Measurements from ENCODE around the genes SMIM11 and CLIC6.

DNA sequence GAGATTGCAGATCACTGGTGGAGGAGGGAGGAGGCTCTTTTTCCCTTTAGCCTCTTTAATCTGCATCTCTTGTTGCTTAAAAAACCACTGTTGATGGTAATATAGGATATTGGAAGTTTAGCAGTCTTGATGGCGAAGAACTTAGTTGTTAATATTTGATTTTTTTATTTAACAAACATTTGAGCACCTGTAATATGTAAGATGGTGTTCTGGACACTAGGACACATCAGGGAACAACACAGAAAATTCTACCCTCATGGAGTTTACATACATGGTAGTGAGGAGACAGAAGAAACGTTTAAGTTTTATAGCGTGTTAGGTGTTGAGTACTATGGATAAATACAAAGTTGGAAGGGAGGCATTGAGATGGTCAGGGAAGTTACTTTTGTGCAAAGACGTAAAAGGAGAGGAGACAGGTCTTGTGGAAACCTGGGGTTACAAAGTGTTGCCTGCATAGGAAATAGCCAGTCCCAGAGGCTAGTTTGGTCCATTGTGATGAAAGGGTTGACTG lies 13.9 kb downstream of the MRPS6 start:
- PRO-cap, 2 experiments: no peak in any of the 2 experiments

DNA sequence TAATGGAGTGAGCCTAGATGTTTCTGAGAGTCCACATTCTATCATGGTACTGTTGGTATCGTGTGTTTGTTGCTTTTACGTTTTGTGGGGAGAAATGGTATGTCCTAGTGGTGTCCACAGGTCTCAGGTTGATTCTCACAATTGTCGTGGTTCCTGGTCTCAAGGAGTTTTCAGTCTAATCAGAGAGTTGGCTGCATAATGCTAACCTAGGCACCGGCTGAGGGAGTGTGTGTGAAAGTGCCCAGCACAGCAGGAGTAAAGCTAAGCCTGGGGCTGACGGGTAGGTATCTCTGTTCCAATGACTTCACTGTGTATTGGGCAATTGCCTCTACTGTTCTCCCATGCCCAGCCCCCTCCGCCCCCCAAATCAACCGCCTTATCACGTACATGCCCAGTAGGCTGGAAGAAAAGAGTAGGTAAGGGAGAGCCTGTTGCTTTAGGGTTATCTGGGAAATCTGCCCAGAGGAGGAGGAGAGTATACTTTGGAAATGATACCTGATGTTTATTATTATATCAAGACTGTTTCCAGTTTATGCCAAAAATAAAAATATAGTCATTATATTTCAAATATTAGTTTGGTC lies 54.7 kb downstream of the MRPS6 start:
- PRO-cap, 2 experiments: no peak in any of the 2 experiments

- PRO-cap, 2 experiments: no peak in any of the 2 experiments
Measured at GRCh38 chr21:34375235-34375575, at the start of gene SMIM11. SMIM11 (plus strand) TSS chr21:34375507.

DNA sequence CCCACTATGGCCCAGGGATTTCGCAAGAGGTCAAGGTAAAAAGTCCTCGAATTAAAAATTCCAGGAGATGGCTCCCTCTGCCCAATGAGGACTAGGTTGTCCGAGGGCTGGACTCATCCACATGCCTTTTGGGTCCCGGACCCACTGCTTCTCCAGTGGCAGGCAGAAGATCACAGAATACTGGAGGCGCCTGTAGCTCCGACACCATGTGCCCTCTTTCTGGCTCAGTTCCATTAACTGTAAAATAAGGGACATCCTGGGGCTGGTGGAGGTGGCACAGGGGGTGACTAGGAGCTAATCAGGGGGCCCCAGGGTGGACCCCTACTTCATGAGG lies 42.8 kb downstream of the RCAN1 start:
- PRO-cap, 2 experiments: no peak in any of the 2 experiments

DNA sequence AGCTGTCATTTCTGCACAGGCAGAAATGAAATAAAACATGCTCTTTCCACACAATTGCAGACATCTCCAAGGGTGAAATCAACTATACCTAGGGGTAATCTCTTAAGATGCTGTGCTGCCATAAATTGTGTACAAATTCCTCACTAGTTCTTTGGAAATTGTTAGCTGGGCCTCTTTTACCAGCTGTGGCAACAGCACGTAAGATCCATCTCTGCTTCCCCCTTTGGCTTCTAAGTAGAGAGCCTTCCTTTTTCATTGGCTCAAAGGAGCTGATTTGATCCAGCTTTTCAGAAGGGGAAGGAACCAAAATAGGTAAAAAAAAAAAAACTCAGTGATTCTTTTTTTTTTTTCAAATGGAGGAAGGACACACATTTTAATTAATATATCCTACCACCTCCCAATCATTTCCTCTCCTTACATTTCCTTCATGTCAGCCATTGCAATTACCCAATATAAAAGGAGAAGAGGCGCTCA lies 4.0 kb upstream of the RCAN1 start:
- PRO-cap, 2 experiments: no peak in any of the 2 experiments

- PRO-cap, 2 experiments: peak in 2 of 2 experiments; most common plus-strand start chr21:34668994 (in 1)
Measured at GRCh38 chr21:34668511-34669220, at the start of gene CLIC6. CLIC6 (plus strand) TSS chr21:34668994.

- PRO-cap, 2 experiments: no peak in any of the 2 experiments
Measured at GRCh38 chr21:34743616-34744250, 74.9 kb downstream of the CLIC6 start.

- PRO-cap, 2 experiments: peak in 1 of 2 experiments; most common plus-strand start chr21:34818707 (in 1)
Measured at GRCh38 chr21:34818198-34819068, 149.6 kb downstream of the CLIC6 start.

- PRO-cap, 2 experiments: no peak in any of the 2 experiments
Measured at GRCh38 chr21:34838908-34839740, 170.3 kb downstream of the CLIC6 start.

DNA sequence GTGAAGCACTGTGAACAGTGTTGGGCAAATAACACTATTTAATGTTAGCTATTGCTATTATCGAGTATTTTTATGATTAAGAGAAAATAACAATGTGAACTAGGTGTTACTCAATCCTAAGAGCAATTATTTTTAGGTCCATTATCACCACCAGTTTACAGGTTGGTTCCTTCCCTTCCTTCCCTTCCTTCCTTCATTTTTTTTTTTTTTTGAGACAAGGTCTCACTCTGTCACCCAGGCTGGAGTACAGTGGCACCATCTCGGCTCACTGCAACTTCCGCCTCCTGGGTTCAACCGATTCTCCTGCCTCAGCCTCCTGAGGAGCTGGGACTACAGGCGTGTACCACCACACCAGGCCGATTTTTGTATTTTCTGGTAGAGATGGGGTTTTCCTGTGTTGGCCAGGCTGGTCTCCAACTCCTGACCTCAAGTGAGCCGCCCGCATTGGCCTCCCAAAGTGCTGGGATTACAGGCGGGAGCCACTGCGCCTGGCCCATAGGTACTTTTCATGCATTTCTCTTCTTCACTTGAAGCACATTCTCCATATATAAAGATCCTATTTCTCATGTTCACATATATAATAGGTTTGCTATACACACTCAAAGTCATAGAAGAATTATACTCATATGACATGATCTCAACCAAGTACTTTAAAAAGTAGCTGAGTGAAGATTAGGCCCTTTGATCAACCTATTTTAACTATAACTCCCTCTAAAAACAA lies 185.0 kb downstream of the CLIC6 start:
- PRO-cap, 2 experiments: no peak in any of the 2 experiments

GRCh38 chr21:34870906-34871820 lies 177.9 kb downstream of the RUNX1 start:
- PRO-cap, 2 experiments: no peak in any of the 2 experiments

DNA sequence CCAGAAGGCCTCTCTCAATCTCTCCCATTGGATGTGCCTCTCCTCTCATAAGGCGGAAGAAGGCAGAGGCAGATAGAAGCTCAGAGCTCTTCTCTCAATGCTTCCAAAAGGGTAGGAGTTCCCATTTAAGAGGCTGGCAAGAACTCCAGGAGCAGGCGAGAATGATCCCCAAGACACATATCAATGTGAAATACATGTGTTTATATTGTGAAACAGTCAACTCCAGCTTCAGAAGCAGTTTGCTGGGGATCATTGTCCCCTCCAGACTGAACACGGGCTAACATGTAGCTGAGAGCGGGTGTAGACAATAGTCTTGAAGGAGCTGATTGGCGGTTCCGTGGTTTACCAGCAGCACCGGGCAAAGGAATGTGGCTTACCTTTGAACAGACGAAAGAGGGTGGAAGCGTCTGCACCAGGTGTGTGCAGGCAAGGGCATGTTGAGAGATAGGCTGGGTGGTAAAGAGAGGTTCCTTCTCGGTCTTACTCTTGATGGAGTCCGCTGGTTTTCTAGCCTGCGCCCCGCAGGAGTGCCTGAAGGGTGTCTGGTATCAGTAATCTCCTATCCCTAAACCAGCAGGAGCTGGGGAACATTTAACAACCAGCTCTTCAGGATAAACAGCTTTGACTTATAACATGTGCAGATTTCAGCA lies 27.1 kb downstream of the RUNX1 start:
- PRO-cap, 2 experiments: no peak in any of the 2 experiments

DNA sequence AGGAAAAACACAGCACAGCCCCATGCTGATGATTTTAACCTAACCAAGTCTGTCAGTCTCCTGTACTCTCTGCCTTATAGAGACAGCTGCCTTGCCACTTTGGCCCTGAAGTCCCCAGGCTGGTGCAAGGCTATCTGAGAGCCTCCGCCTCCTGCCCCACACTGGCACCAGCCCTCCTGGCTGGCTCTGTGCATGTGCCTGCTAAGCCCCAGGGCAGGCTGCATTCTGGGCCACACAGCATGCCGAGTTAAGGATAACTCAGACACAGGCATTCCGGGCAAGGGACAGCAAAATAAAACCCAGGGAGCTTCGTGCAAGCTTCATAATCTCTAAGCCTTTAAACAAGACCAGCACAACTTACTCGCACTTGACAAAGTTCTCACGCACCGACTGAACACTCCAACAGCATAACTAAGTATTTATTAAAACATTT lies 871 bp downstream of the RUNX1 start:
- PRO-cap, 2 experiments: no peak in any of the 2 experiments

DNA sequence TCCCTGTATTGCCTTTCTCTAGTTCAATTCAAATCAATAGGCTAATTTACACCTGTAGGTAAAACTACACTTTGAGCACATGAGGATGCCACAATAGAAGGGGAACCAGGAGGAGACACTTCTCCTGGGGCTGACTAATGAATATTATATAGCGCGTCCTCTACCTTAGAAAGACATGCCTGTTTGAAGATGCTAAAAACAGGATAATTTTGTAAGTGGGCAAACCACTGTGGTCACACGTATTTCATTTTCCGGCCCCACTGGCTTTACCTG lies 963 bp upstream of the RUNX1 start:
- PRO-cap, 2 experiments: no peak in any of the 2 experiments

DNA sequence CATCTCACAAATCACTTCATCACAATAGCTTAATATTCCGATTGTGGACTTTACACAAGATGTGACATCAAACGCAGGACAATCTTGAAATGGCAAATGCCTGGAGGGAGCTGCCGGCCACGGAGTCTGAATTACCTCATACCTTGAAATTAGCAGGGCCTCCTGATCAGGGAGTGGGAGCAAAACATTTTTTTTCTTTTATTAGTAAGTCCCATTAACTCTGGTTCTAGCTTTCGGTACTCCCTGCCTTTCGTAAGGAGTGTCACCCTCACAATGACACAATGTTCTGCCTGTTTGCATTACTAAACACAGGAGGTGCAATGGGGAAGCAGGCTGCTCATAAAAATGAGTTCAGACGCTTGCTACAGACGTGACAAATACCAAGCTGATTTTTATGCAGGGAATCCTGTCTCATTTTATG lies 204.9 kb upstream of the RUNX1 start:
- PRO-cap, 2 experiments: no peak in any of the 2 experiments

GRCh38 chr21:35814946-35815360 lies 245.4 kb downstream of the SETD4 start:
- PRO-cap, 2 experiments: no peak in any of the 2 experiments

DNA sequence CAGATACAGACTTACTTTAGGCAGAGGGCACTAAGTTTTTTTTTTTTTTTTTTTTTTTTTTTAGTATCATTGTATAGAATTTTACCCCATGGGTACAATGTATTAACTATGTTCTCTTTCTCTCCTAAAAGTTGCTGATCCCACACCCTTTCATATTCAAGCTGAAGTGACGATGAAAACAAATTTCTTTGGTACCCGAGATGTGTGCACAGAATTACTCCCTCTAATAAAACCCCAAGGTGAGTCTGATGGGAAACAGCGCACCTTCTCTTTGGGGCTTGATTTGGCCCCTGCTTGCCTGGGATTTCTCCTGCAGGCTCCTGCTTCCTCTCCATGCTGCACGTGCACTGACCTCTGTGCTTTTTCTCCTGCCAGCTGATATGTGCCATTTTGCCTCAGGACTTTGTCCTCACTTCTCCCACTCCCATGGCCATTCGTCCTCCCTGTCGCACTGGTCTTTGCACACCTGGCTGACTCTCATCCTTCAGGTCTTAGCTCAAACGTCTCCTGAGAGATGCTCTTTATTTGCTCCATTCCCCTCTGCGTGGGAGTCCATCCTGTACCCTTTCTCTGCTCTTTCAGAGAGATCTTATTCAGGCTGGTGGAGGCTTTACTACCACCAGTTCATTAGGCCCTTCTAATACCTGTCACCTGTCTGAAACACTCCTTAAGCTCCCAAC lies 1.1 kb downstream of the CBR1 start:
- PRO-cap, 2 experiments: no peak in any of the 2 experiments

DNA sequence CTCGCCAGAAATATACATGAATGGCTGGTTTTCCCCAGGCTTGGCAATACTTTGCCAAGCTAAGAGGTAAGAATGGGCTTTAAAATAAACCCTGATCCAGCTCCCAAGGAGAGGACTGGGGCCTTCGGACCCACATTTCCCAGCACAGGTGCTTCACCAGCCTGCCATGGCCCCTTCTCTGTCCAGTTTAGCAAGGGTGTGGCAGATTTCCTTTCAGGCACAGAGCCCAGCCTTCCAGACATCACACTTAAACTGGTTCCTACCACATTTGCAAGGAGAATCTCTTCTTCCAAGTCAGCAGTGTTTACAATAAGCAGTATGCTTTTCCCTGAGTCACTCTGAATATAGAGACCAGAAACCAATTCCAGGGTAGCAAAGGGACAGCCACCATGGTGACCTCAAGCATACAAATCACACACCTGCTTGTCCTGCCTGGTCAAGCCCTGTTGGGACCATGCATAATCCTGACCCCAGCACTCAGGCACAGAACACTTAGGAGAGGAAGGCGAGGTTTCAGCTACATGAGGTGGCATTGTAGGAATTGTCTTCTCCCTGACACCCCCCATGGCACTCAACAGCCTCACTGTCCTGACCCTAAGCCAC lies 8.7 kb upstream of the CBR3 start:
- PRO-cap, 2 experiments: no peak in any of the 2 experiments

DNA sequence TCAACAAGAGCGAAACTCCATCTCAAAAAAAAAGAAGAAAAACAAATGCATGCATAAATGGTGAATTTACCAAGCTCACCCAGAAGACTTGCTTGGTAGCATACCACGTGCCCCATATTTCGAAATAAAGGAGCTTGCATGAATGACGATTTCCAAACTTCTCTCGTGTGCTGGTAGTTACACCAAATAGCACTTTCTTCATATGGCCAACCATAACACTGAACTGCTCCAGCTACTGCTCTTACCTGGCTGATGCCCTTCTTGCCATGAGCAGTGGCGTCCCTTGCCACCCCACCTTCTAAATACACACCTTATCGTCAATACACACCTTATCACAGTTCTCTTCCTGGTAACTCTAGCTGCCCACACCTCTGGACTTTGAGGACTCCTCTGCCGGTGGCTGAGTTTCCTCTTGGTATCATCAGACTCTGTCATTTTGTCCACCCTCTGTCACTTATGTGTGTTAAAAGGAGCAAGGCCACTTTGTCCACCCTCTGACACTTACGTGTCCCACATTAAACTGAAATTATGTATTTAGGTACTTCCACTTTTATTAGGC lies 2.9 kb downstream of the DOP1B start:
- PRO-cap, 2 experiments: no peak in any of the 2 experiments

GRCh38 chr21:36203533-36204120 lies 47.0 kb downstream of the DOP1B start:
- PRO-cap, 2 experiments: no peak in any of the 2 experiments